SJSA1 (cell line): ENCODE measurements around a stretch of chr6.

DNA sequence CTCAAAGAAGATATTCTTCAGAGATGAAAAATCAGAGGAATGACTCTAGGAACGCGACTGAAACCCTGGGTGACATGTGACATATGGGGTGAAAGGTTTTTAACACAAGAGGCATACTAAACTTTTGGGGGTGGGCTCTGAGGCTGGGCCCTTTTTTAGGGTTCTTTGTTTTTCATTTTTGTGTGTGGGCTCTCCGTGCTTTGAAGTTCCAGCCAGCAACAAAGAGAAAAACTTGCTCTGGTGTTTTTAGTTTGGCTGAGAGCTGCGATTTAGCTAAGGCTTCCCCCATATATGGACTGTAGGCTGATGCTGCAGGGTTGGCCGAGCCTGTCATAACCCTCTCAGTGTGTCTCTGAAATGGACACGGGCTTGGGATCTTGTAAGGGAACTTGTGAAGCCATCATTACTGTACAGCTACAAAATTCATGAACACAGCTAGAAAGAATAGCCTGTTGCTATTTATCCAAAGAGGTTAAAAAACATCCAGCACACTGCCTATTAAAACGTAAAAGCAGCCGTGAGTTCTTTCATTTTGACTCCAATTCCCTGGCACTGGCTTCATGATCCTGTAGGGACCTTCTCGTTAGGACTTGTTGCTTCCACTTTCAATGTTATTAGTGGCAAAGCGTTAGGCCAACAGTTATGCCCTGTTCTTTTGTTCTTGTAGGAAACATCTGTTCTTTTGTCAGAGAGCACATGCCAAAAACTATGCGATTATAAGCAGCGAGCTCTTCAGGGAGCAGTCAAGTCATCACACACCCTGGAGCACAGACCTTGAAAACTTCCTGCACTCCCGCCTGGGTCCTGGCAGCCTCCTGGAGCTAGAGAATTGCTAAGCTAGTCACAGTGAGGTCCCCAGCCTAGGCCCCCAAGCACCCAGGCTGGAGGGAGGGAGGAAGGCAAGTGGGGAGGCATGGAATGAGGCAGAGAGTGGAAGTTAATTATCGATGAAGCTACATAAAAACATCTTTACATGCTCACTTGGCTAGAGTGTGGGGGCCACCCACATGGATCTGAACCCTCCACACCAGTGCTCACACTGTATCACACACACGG is 609.7 kb upstream of the ARID1B start:
- RAMPAGE, long total RNA, result no peak

- RAMPAGE, long total RNA, result no peak
Measured at GRCh38 chr6:156175005-156175385, 602.2 kb upstream of the ARID1B start.

DNA sequence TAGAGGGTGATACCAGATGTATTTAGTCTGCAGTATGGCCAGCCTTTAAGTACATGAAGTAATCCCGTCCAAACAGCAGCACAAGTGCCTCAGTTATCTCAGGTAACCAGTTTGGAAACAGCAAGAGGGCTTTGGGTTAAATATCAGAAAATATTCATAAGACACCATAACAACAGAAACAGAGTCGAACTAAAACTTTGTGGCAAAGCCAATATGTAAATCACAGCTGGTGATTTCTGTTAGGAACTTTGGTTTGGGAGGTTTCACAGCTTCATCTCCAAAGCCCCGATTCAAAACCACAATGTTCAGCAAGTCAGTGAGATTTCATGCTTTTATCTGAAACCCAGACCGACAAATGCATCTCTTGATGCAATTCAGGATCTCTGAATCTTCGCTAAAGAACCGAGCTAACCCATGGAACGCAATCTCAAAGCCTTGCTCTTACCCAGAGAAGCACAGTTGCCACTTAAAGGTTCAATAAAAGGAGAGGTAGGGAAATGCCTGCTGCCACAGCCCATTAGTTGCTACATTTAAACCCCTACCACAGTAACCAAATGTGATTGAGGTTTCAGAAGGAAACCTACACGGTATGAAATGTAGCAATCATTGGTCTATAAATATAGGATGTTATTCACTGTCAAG is 381.1 kb upstream of the ARID1B start:
- RAMPAGE, long total RNA, result no peak

GRCh38 chr6:156687626-156688019 is 89.6 kb upstream of the ARID1B start:
- RAMPAGE, long total RNA, result no peak

DNA sequence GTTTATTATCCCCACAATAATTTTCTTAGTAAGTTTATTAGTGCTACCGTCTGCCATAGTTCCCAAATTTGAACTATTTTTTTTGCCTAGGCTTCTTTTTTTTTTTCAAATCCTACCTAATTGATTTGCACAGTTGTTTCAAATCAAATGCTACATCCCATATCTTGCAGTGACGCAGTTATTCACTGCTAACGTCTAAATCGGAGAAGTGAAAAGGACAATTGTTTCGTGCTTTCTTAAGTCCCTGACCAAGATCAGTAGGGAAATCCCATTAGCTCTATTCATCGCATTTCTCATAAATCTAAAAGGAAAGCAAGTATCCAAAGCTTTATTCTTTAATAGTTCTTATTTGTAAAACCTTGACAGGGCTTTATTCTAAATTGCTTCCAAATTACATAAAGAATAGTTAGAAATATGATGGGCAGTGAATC is 3.3 kb upstream of the ARID1B start:
- RAMPAGE, long total RNA, result no peak

DNA sequence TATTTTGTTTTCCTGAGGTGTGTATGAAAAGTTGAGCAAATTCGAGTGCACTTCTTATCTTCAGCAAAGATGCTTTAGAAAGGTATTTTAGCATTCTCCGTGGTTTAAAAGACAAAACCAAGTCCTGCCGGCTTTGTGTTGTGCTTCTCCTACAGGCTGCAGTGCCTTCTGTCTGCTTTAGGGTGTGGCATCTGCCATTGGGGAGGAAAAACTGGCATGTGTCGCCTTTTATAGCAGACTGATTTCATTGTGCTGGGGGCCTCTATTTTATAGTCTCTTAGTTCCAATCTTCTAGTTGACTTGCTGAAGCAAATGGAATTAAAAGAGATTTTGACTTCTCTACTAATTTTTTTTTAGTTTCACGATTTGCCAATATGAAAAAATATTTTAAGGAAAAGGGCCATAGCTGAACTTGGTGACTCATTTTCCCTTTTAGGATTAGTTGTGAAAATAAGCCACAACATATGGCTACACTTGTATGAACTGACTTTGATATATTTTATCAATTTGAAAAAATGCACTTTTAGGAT is 2.1 kb upstream of the ARID1B start:
- RAMPAGE, long total RNA, result no peak

- RAMPAGE, long total RNA, result no peak
Measured at GRCh38 chr6:156806786-156807529, 29.8 kb downstream of the ARID1B start.

DNA sequence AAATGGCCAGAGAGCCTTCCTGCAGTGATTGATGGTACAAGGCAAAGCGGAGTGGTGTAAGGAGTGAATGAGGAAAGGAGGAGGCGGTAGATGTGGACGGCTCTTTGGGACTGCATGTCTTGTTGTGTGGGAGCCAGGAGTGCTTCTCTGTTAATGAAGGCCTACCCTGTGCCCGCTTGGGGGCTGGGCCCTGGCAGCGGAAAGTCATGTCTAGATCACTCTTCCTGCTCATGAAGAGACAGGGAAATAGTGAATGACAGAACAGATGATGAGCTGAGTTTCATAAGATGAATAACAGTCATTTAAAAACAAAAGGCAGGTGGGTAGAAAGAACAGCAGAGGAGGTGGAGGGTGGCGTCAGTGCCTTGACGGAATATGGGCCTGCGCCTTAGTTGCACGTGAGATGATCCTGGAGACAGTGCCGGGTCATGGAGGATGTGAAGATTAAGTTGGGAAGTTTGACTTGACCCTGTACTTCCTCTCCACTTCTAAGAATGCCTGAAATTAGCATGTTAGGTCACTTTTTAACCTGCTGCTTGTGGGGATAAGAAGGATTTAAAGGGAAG is 85.5 kb downstream of the ARID1B start:
- RAMPAGE, long total RNA, result no peak

GRCh38 chr6:156883465-156884023 is 106.4 kb downstream of the ARID1B start:
- RAMPAGE, long total RNA, result no peak

GRCh38 chr6:156932986-156934031 is 156.1 kb downstream of the ARID1B start:
- RAMPAGE, long total RNA, result no peak

GRCh38 chr6:156948760-156949269 is 171.6 kb downstream of the ARID1B start:
- RAMPAGE, long total RNA, result no peak

DNA sequence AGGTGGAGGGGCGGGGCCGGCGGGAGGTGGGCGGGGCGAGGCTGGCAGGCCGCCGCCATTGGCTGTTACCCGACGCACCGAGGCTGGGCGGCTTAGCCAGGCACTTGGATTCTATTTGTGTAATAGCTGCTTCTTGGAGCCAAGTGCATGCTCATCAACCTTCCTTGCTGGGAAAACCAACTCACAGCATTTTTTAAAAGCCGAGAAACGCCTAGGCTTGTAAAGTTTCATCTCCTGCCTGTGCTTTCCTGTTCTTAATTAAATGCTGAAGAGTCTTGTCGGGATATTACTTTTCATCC is 244.9 kb downstream of the ARID1B start:
- RAMPAGE, long total RNA, result no peak

GRCh38 chr6:157033139-157033924 is 256.2 kb downstream of the ARID1B start:
- RAMPAGE, long total RNA, result no peak

GRCh38 chr6:157274047-157274986 is 49.0 kb downstream of the TMEM242 start:
- RAMPAGE, long total RNA, result no peak

DNA sequence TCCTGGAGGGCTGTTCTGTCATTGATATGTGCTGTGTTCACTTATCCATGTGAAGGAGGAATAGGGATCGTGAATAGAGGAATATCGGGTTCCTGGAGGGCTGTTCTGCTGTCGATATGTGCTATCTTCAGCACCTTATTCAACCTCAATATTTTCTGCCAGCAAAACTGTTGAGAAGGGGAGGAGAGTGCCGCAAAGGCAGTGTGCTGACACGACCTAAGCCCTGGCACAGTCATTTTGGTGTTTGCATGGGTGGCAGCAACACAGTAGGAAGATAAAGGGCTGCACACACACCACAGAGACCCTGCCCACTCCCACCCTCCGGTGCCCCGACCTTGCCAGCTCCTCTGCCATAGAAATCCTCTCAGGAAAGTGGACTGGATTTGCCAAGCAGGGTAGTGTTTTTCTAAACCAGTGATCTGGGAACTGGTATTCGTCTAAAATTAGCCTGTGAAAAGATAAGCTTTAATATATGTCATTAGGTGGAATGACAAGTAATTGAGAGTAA is 47.0 kb downstream of the ZDHHC14 start:
- RAMPAGE, long total RNA, result no peak

DNA sequence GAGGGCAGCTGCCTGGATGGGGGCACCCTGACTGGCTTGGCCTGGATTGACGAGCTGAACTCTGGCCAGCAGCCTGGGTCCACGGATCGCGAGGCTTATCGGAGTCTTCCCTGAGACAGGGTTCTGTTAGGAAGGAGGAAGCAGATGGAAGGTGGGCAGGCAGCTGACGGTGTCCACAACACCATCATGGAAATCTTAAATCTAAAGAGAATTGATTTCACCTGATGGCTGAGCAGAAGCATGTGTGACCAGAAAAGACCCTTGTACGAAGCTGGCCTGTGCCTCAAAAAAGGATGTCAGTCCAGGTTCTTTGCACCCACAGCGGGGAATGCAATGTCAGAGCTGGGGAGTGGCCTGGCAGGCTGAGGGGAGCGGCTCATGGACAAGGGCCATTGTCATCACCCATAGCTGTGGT is 109.4 kb upstream of the SNX9 start:
- RAMPAGE, long total RNA, result no peak

DNA sequence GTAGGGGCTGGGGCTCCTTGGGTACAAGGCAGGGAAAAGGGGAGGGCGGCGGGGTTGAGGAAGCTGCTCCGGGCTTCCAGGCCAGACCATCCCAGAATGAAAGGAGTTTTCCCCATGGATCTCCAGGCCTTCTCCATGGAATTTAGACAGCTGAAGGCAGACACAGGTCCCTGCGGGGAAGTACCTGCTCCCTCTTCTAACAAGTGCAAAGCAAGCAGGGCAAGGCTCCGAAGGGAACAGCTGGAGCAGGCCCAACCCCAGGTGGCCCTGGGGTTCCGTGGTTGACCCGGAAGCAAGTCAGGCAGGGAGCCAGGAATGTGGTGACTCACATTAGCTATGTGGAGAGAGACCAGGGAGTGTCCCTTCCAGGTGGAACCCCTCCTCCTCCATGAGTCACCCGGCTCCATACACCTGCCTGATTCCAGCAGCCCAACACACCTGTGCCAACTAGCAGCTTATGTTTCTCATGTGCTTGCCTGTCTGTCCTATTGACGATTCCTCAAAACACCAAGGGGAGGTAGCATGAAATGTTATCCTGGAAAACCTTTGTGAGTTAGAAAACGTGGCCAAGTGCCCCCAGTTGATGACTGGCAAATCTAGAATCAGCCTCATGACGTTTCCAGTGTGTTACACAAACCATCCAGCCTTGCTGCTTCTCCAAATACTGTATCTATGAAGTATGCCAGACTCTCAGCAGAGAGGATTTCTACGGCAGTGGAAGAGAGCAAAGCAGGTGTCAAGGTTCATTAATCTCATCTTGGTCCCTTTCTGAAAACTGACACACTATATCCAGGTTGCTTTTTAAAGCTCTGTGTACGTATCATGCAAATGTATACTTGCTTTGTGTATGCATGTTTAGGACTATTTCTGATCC is 59.6 kb upstream of the SNX9 start:
- RAMPAGE, long total RNA, result no peak

DNA sequence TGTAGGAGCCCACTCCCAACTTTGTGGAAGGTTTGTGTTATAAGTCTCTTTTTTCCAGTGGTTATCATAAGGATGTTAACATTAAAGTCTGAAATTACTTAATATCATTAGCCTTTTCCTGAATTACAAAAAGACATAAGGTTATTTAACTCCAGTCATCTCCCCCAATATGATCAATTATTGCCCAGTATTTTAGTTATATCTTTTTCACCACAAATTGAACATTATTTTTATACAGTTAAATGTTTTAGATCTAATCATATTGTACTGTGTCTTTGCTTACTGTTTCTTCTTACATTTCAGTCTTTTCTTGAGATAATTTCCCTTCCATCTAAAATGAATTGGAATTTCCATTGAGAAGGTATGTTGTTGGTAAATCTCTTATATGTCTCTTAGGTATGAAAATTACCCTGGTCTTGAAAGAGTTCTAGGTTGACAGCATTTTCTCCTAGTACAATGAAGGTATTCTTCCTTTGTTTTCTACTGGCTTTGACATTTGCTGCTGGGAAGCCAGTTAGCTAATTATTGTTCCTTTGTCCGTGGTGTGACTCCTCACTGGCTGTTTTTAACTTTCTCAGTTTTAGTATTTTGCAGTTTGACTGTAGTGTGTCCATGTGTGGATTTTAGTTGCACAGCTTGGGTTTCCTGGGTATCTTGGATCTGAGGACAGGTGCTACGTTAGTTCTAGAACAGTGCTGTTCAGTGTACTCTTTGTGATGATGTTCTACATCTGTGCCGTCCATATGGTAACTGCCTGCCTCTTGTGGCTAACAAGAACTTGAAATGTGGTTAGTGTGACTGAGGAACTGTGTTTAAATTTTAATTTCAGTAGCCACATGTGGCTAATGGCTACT is 7.1 kb downstream of the SNX9 start:
- RAMPAGE, long total RNA, result no peak

GRCh38 chr6:157861218-157862410 is 38.6 kb downstream of the SNX9 start:
- RAMPAGE, long total RNA, result no peak

DNA sequence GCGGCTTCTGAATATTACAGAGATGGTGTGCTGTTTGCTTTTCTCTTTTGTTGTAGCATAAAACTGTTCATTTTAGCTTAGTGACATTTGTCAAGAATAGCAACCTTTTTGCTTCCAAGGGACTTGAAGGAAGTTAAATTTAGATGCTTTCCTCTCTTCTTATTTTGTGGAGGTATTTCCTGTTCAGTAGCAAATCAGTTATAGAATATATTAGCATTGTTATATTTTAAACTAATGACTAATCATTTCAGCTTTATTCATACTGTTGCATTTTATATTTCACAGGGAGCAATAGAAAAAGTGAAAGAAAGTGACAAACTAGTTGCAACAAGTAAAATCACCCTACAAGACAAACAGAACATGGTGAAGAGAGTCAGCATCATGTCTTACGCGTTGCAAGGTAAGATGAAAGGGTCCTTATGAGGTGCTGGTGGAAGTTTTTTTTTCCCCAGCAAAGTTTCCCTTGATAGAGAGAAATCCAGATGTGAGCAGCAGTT is 43.3 kb upstream of the SYNJ2 start:
- RAMPAGE, long total RNA, result no peak